M059J (cell line): ENCODE results near the genes SLC37A3, MGAM2 and TRPV5.

DNA sequence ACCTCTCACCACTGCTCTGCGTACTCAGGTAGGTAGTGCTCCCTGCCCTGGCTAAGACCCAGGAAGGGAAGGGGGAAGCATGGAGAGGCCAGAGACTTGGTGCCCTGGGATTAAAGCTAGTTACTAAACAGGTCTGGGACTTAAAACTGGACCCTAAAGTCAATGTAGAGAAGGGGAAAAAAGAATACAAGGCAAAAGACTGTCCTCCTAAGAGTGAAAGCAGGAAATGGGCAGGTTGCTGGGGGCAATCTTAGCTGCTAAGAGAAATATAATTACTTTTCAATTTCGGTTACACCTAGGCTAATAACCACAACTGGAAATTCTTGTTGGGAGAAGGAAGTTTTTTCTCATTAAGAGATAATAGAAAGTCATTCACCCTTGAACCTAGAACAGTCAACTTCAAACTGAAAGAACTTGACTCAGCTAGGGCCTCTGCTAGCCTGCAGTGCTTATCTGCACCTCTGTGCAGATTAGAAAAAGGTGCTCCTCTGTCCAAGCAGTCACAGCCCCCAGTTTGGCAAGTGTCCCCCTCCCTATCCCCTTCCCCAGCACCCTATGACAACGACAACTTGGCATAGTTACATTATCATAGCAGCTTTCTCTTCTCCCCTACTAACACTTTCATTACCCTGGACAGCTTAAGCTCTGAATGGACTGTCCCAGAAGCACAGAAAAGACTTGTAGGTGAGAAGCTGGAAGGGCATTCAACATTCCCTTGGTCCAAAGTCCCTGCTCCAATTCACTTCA lies 65.7 kb upstream of the KDM7A start:
- RAMPAGE, long total RNA: no peak

DNA sequence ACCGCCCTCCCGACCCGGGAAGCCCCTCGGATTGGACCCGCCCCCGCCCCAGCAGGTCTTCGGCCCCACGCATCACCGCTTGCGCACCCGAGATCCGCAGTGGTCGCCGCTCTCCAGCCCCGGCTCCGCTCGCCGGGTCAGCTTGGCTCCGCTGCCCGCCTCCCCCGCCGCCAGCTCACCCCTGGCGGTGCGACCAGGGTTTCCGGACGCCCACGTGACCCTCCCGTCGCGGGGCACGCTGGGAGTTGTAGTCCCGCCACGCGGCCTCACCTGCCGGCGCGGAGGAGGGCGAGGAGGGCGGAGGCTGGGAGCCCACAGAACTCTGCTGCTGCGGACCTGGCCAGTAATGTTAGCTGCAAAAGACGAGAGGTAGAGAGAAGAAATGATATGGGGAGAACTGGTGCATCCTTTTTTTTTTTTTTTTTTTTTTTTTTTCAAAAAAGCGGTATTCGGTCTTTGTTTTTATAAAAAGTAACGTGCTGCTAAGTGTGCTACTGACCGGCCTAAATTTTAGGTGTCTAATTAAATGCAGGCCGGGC lies at the start of gene SLC37A3:
SLC37A3 (minus strand) TSS at position 202 of the 539 bp plus-strand sequence.
- RAMPAGE, long total RNA: no peak

GRCh38 chr7:140518061-140518530 lies 38.8 kb upstream of the MKRN1 start:
- RAMPAGE, long total RNA: no peak

DNA sequence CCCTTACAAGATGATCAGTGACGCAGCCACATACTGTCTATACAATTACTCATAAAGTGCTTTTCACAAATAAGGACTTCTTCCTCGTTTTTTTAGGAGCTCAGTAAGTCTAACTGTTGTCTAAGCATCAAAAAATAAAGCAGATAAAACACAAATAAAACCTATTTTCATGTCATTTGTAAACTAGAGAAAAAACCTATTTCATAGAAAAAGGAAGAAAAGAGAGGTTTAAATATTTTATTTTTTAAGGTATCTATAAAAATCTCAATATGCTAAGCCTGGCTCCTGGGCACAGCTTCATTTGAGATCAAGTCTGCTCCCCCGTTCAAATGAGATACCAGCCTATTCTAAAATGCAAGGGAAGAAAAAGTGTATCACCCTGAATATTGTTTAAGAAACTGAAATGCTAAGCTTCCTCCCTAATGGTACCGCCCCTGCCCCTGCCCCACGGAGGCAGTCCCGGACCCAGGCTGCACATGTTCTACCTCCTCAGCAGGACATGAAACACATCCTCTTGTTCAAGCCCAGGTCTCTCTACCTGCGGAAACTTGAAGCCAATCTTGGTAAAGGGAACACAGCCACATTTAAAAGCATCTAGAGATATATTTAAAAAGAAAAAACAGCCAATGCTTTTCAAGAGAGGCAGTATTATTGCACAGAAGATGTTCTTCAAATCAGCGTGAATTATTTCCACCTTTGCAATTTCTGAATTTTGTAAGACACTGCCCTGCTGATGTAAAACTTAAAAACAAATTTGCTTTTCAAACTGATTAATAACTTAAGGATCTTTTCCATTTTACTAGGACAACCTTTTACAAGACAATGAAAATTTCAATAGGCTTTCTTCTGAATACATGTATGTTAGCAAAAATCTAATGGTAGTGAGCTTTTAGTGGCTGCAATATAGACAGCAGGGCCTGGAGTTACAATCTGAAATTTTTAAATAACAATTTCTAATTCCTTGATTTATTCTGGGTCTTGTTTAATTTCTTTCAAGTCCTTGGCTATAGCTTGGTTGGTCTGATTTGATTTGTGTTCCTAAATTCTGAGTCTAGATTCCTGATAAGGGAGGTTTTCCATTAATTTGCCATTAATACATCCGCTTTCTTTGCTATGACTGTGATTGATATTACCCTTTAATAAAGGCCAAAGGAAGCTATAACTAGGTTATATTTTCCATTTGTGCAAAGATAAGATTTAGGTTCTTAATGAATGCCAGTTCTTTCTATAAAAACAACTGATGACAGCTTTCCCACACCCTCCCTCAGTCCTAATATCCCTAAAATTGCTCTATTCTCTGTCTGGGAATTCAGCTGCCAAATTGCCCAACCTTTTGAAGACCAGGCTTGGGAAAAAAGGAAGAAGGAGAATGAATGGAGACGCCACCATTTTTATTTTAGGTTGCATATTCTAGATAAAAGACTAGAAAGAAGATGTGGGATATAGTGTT lies 27.8 kb downstream of the NDUFB2 start:
- RAMPAGE, long total RNA: no peak

GRCh38 chr7:140886401-140886850 lies 38.3 kb downstream of the BRAF start:
- RAMPAGE, long total RNA: no peak

DNA sequence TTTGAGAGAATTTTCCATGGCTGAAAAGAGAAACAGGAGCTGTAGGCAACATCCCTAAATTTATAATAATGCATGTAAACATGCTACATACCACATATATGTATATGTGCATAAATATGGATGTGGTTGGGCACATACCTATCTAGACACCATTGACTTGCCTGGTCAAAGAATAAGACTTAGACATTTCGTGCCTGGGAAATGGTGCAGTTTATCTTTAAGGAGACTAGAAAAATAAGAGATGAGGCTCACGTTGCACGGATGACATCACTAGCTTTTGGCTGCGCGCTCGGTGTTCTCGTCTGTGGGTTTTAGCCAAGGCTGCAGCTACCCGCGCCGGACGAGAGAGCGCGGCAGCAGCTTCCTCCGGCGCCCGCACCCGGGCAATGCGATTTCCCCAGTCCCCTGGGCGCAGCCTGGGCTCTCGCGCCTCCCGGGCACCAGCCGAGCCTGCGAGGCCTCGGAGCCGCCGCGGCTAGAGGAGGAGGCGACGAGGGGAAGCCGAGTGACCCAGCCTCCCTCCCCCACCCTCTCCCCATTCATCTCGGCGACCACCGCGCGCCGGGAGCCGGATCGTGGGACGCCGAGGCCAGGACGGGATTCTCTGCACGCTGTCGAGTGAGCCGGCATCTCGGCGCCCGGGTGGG lies 1.4 kb upstream of the TMEM178B start:
- RAMPAGE, long total RNA: no peak

GRCh38 chr7:141301513-141302000 lies 227.7 kb downstream of the TMEM178B start:
- RAMPAGE, long total RNA: no peak

GRCh38 chr7:141535303-141535888 lies 15.8 kb upstream of the AGK start:
- RAMPAGE, long total RNA: no peak

DNA sequence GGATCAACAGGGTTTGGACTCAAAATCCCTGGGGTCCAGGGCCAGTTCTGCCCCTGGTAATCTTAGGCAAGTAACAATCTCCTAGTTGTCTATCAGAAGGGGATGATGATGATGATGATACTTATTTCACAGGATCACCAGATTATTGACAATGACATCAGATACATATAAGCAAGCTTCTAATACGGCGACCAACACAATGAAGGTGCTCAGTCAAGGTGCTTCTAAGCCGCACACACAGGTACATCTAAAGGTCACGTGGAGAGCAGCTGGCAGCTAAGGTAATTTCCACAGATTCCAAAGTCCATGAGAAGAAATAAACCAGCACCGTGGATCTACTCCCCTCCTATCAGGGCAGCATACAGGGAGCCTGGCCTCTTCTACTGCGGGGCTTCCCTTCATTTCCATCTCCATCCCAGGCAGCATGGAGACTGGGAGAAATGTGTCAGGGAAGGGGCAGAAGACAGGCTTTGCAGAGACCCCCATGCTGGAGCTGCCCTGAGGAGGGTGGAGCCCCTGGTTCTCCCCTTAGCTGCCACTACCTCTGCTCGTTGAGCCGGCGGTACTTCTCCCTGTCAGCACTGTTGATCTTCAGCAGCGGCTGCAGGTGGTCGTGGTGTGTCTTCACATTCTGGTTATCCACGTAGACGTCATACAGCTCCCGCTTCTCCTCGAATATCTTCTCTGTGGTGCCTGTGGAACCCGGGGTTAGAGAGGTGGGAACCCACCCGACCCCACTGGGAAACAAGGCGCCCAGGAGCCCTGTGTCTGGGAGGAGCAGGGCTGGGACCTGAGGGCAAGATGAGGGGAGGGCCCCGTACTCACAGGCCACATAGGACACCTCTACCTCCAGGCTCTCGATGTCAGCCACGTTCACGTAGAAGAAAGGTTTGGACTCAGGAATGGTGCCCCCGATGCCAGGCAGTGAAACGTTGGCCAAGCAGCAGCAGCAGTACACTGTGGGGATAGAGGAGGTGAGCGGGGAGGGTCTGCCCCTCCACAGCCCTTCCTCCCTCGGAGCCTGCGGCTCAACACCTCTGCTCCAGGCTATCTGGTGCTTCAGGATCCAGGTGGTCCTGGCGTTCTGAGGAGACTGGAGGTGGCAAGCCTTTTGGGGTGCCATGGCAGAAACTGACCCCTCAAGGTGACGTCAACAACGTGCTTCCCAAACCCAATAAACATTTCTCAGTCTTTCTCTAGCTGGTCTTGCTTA lies 37.2 kb downstream of the DENND11 start:
- RAMPAGE, long total RNA: no peak

DNA sequence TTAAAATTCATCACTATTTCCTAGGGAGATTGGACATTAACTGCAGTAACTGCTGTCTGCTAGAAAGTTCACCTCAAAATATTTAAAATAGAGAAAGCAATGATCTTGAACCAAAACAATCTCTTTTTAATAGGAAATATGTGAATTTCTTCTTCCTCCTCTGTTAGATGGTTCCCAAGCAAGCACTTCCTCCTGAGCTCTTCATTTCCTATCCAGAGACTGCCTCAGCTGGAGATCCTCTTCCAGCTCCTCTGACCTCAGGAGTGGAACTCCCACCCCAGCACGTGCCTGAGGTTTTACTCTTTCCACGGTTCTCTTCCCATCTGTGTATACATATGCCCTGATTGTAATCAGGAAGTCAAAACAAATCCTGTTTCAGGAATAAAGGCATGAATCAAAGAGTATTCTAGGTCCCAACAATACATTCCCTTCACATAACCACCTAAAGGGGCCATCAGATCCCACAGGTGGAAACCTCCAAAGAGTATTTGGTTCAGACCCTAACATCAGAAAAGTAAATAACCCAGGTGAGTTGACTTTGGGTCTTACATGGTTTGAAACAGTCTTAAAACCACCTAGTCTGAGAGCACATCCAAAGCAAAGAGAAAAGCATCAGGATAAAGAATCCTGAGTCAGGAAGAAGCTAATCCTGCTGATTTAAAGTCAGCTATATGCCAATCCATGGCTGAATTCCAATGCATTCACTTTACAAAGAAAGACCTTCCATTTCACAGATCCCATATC lies 5.5 kb downstream of the DENND11 start:
- RAMPAGE, long total RNA: no peak

- RAMPAGE, long total RNA: no peak
Observed at GRCh38 chr7:142111427-142111858, at the start of gene MGAM2. TSS of gene MGAM2 (plus strand) at chr7:142111718.

DNA sequence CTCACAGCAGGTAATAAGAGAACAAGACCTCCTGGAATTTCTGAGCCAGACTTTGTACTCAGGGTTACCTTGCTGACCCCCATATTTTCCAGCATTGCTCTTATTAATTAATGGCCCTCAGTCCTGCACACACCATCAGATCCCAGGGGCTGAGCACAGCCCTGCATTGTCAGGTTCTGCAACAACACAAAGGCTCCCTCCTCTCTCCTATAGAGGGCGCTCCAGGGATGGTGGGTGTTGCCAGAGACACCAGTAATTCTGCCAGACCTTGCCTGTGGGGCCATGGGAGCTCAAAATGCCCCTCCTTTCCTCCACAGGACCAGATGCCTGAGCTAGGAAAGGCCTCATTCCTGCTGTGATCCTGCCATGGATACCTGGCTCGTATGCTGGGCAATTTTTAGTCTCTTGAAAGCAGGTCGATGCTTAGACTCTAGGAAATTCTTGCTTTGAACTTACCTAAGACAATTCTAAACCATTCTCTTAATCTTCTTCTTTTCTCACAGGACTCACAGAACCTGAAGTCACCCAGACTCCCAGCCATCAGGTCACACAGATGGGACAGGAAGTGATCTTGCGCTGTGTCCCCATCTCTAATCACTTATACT lies 42.9 kb upstream of the PRSS58 start:
- RAMPAGE, long total RNA: no peak

- RAMPAGE, long total RNA: no peak
Observed at GRCh38 chr7:142463551-142463904, 205.7 kb upstream of the PRSS58 start.

DNA sequence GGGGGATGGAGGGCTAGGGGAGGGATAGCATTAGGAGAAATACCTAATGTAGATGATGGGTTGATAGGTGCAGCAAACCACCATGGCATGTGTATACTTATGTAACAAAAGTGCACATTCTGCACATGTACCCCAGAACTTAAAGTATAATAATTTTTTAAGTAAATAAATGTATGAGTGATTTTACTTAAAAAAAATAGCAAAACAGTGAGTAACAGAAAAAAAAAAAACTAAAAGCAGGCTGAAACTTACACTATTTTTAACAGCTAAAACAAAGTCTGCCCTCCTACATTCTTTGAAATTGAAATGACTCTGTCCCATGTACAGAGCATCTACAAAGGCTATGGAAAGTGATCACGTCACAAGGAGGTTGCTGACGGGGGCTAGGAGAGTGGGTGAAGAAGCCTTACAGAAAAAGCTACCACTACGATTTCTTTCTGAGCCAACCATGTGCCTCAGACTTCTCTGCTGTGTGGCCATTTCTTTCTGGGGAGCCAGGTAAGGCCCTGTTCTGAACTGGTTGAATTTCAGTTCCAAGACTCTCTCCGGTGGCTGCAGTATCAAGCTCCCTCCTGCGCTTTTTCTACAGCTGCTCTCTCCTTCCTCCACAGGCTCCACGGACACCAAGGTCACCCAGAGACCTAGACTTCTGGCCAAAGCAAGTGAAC lies 112.7 kb upstream of the PRSS1 start:
- RAMPAGE, long total RNA: no peak

GRCh38 chr7:142733174-142733624 lies 16.1 kb upstream of the PRSS1 start:
- RAMPAGE, long total RNA: no peak

- RAMPAGE, long total RNA: no peak
Observed at GRCh38 chr7:142799223-142799462, 28.4 kb downstream of the PRSS2 start.

- RAMPAGE, long total RNA: no peak
Observed at GRCh38 chr7:142933659-142933983, at the start of gene TRPV5. TSS of gene TRPV5 (minus strand) at chr7:142933746.

DNA sequence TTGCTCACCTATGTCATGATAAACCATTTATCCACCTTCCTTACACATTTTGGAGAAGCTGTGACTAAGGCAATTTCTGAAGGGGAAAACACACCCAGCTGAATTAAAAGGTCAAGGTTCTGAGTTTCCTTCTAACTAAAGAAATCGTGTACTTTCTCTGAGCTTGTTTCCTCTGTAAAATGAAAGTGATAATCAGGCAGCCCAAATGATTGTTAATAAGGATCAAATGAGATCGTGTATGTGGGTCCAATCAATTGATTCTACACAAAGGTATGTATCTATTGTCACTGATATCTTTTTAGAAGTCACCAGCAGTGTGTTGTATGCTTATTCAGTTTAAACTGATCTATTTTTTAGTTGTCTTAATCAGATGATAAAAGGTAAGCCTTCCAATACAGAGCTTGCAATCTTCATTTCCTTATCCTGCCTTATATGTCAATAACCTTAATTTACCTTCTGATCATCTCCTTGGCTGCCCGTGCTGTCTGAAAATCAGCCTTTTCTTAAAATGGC lies 4.9 kb upstream of the TMEM139 start:
- RAMPAGE, long total RNA: no peak

- RAMPAGE, long total RNA: no peak
Observed at GRCh38 chr7:143285830-143287100, 1.5 kb downstream of the TMEM139 start.

- RAMPAGE, long total RNA: no peak
Observed at GRCh38 chr7:143291233-143291776, 3.2 kb downstream of the CASP2 start.